Neural cell (in vitro differentiated cells): ENCODE data around the gene BAMBI.

- RAMPAGE, long total RNA = no peak
Observed at GRCh38 chr10:26858478-26859166, 2.1 kb downstream of the ABI1 start.

DNA sequence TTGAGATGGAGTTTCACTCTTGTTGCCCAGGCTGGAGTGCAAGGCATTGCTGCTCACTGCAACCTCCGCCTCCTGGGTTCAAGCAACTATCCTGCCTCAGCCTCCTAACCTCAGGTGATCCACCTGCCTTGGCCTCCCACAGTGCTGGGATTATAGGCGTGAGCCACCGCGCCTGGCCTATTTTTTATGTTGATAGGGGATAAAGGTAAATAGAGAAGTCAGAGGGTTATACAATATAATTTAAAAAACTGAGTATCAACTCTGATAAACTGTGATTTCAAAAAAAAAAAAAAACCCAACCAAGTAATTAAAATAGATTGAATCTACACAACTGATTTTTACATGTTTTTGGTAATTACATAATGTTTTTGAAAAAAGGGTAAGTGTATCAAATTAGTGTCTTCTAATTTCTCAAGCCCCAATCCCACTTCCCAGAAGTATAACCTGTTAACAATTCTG, 17.4 kb downstream of the YME1L1 start:
- RAMPAGE, long total RNA = no peak

- RAMPAGE, long total RNA = no peak
Observed at GRCh38 chr10:27354720-27355042, 114.1 kb upstream of the ACBD5 start.

- RAMPAGE, long total RNA = no peak
Observed at GRCh38 chr10:27524712-27525289, 20.7 kb downstream of the RAB18 start.

DNA sequence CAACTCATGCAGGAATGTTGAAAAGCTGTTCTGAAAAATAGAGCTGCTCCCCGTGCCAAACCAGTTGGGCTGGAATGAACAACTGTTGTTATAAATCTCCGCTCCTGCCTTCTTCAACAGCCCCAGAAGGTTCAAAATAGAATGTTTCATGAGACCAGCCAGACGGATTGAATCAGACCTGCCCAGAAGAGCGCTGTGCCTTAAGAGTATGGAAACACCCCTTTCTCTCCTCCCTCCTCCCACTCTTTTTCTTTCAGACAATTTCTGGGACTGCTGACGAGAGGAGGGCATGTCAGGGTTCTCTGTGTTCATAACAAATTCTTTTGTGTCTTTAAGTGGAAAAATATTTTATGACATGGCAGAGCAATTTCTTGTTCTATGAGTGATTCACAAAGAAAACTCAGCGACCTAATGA, 116.9 kb downstream of the RAB18 start:
- RAMPAGE, long total RNA = no peak

DNA sequence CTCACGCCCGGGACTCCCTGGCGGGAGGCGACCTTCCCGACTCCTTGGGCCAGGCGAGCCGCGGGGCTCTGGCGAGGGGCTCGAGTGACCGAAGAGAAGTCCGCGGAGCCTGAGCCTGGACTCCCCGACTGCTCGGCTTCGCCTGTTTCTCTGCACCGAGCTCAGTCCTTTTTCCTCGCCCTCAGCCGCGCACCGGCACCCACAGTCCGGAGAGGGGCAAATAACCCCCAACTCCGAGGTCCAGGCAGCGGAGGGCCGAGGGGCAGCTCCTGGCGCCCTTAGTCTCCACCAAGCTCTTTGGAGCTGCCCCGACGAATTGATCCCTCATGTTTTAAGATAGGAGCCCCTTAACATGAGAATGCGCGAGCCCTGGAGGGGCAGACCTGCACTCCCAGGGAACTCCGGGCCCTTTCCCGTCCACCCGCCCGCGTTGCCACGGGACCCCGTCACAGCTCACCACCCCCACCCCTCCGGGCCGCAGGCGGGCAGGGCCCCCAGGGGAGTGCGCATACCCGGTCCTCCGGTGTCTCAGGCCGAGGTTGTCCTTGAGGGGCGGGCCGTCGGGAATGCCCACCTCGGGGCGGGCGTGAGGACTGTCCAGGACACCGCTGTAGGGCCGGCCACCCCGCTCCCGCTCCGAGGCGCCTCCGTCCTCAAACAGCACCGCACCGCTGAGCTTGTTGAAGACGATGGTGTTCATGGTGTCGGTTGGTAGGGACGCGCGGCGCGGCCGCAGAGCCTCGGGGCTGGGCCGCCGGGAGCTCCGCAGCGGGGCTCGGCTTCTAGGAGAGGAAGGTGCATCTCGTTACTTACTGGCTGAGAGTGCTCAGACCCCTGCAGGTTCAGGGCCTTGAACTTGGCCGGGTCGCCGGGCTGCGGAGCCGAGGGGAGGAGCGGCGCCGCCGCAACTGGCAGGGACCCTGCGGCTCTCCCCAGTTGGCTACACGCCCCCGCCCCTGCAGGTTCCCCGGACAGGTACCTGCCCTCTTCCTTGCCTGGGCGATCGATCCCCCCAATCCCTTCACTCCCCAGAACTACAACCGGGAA, 2.6 kb downstream of the MKX start:
- RAMPAGE, long total RNA = no peak

DNA sequence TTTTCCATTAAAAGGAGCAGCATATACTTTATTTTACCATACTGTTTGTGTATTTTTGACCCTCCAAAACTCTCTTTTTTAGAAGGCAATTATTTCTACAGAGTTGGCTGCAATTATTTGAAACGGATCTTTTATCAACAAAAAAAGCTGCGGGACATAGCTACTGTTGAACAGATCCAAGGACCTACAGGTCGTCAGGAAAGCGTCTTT, 93.0 kb upstream of the MKX start:
- RAMPAGE, long total RNA = no peak

DNA sequence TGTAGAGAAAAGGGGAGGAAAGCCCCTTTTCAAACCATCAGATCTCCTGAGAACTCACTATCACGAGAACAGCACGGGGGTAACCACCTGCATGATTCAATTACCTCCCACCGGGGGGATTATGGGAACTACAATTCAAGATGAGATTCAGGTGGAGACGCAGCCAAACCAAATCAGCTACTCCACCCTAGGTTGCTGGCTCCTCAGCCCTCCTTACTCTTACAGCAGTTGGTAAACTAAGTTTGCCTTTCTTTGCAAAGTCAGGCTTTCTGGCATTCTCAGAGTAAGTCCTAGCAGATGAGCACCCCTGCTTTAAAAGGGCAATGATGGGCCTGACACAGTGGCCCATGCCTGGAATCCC, 100.0 kb upstream of the MPP7 start:
- RAMPAGE, long total RNA = no peak

GRCh38 chr10:28532507-28533085, 322 bp upstream of the WAC start:
- RAMPAGE, long total RNA = start-site peak on the plus strand at chr10:28532751-28532847, 773 and 545 reads in 2 replicates

DNA sequence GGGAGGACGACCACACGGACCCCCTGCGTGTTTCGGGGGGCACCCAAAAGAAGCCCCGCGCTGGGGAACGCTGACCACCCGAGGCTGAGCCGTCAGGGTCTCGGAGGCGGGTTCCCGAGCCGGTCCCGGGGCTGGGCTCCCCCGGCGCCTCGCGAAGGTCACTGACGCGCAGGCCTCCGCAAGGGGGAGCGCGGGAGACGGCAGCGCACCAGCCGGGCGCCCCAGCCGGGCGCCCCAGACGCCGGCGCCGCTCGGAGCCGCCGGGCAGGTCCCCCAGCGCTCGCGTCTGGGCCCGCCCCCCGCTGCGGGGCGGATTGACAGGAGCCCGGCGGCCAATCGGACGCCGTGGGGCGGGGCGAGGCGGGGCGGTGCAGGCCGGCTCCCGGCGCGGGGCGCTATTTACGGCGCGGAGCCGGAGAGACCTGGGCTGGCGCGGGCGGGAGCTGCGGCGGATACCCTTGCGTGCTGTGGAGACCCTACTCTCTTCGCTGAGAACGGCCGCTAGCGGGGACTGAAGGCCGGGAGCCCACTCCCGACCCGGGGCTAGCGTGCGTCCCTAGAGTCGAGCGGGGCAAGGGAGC, at the start of gene BAMBI:
Gene BAMBI, plus strand, starts transcription at position 425 of the 581 bp plus-strand sequence.
- RAMPAGE, long total RNA = no peak

- RAMPAGE, long total RNA = no peak
Observed at GRCh38 chr10:29322864-29323413, 34.1 kb downstream of the LYZL1 start.

GRCh38 chr10:29504960-29505159, 129.9 kb downstream of the SVIL start:
- RAMPAGE, long total RNA = no peak

DNA sequence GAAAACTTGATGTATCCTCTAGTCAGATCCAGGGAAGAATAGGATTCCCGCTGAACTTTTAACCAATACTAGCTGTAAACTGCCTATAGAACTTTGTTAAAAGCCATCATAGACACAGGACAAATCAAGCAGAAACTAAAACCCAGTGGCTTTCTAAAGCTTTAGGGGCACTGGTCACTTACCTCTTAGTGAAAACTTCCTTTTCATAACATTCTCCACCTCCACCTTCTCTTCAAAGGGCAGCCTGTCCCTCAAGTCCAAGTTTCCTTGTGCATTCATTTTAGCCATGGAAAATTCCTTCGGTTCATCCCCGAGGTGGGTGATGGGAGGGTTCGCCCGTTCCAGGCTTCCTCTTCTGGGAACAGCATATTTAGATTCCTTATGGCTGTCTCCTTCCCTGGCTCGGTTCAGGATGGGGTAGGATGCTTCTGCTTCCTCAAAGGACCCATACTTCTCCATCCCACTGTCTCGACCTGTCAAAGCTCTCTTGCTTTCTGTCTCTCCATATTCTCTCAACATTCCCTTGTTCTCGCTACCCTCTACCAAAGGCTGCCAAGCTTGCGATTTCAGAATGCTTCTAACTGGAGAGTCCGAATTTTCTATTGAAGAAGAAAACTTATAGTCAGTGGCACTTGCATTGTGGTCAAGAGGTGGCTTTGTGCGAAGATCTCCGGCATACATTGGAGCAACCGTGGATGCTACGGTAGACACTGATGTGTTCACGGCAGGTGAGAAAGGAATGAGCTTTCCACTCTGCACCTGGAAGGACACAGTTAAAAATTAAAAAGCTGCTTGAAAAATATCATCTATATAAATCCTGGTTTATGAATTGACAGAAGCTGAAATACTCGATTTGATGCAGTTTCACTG, 111.3 kb downstream of the SVIL start:
- RAMPAGE, long total RNA = no peak

DNA sequence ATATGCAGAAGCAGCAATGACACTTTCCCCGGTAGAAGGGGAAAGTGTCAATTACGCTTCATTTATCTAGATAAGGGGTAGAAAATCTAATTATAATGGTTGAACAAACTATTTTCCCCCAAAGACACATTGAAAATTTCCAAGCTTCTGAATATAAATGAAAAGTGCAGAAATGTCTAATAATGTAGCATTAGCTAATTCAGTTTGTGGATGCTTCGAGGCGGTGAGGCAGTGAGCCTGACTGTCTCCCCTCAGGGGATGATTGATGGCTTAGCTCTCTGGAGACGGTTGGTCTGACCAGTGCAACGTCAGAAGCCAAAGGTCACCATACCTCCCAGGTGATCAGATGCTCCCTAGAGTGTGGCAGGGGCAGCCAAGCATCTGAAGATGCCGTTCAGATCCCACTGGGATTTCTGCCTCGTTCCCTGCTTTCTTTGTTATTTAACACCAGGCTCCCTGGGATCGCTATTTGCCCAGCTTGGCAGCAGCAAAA, 53.3 kb upstream of the SVIL start:
- RAMPAGE, long total RNA = no peak

DNA sequence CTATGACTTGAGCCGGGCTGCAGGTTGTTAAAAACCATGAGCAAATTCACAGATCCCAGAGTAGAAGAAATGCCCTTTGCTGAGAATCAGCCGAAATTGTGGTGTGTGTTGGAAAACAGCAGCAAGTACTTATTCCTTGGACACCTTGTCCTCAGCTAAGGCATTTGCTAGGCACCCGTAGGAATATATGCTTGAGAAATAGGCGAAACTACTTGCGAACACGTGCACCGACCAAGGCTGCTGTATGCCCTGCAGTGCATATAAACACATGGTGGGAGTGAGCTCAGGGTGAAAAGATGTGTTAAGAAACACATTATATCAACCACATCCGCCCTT, 199.3 kb downstream of the JCAD start:
- RAMPAGE, long total RNA = no peak

- RAMPAGE, long total RNA = no peak
Observed at GRCh38 chr10:29958848-29959389, 100.5 kb downstream of the JCAD start.

DNA sequence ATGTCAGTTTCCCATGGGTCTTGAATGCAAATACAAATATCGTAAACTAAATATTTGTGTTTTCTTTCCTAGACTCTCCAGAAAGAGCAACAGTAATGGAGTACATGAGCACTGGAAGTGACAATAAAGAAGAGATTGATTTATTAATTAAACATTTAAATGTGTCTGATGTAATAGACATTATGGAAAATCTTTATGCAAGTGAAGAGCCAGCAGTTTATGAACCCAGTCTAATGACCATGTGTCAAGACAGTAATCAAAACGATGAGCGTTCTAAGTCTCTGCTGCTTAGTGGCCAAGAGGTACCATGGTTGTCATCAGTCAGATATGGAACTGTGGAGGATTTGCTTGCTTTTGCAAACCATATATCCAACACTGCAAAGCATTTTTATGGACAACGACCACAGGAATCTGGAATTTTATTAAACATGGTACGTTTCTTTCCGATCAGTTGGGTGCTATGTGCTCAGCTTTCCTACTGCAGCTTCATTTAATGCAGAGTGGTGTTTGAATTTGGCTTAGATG, 4.9 kb downstream of the MAP3K8 start:
- RAMPAGE, long total RNA = no peak

DNA sequence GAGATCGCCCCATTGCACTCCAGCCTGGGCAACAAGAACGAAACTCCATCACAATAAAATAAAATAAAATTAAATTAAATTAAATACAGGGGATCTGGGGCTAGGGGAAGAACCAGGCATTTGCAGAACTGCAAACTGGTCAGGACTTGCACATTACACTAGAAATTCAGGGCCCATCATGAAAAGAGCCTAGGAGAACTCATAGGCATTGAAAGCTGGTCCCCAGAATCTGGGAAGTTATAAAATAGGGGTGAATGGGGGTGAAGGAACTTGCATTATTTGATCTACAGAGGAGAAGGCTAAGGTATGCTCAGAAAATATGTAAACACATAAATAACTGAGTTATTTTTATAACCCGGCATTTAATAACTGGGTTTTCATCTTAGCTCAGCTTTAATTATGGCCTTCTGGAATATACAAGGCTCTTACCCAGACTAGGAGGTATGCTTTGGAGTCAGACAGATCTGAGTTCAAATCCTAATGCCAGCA, 10.5 kb downstream of the MAP3K8 start:
- RAMPAGE, long total RNA = no peak

GRCh38 chr10:30445005-30445204, 10.9 kb downstream of the MAP3K8 start:
- RAMPAGE, long total RNA = no peak

GRCh38 chr10:30605784-30606373, 23.7 kb downstream of the LYZL2 start:
- RAMPAGE, long total RNA = no peak